Mesenchymal stem cell of adipose (primary cell): ENCODE measurements around a stretch of chrX.

- CAGE, long polyA plus RNA, result no peak
Observed at GRCh38 chrX:545301-545603, 85.3 kb upstream of the SHOX start.

DNA sequence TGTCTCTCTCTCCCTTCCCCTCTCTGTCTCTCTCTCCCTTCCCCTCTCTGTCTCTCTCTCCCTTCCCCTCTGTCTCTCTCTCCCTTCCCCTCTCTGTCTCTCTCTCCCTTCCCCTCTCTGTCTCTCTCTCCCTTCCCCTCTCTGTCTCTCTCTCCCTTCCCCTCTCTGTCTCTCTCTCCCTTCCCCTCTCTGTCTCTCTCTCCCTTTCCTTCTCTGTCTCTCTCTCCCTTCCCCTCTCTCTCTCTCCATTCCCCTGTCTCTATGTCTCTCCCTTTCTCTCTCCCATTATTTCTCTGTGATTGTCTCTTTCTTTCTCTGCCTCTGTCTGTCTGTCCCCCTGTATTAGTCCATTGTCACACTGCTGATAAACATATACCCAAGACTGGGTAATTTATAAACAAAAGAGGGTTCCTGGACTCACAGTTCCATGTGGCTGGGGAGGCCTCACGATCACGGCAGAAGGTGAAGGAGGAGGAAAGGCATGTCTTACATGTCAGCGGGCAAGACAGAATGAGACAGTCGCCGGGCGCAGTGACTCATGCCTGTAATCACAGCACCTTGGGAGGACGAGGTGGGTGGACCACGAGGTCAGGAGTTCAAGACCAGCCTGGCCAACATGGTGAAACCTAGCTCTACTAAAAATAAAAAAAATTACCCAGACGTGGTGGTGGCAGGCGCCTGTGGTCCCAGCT is 24.5 kb downstream of the IL3RA start:
- CAGE, long polyA plus RNA, result no peak

DNA sequence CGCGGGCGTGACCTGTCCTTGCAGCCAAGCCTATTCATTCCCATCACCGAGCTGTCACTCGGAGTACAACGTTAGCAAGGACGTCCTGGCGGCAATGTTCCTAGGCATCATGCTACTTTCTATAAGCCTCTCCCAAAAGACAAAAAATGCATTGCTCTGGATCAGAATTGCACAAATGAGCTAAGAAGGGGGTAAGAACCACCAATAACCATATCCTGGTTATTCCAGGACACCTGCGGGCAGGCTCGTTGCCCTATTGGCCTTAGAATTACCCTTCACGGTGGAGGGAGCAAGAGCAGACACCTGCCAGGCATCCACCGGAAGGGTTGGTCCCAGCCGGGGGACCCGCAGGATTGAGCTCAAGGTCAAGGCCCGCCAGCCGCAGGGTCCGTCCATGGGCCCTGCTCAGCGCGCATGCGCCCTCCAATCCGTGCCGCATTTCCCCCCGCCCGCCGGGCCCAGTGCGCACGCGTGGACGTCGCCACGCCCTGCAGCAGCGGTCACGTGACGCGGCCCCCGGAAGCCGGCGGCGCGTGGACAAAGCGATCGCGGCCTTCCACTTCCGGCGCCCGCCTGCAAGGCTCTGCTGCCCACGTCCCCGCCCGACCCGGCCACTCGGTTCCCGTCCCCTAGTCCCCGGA is 557 bp downstream of the SLC25A6 start:
- CAGE, long polyA plus RNA, result no peak

- CAGE, long polyA plus RNA, result no peak
Observed at GRCh38 chrX:1453837-1454104, 1.1 kb upstream of the ASMTL start.

DNA sequence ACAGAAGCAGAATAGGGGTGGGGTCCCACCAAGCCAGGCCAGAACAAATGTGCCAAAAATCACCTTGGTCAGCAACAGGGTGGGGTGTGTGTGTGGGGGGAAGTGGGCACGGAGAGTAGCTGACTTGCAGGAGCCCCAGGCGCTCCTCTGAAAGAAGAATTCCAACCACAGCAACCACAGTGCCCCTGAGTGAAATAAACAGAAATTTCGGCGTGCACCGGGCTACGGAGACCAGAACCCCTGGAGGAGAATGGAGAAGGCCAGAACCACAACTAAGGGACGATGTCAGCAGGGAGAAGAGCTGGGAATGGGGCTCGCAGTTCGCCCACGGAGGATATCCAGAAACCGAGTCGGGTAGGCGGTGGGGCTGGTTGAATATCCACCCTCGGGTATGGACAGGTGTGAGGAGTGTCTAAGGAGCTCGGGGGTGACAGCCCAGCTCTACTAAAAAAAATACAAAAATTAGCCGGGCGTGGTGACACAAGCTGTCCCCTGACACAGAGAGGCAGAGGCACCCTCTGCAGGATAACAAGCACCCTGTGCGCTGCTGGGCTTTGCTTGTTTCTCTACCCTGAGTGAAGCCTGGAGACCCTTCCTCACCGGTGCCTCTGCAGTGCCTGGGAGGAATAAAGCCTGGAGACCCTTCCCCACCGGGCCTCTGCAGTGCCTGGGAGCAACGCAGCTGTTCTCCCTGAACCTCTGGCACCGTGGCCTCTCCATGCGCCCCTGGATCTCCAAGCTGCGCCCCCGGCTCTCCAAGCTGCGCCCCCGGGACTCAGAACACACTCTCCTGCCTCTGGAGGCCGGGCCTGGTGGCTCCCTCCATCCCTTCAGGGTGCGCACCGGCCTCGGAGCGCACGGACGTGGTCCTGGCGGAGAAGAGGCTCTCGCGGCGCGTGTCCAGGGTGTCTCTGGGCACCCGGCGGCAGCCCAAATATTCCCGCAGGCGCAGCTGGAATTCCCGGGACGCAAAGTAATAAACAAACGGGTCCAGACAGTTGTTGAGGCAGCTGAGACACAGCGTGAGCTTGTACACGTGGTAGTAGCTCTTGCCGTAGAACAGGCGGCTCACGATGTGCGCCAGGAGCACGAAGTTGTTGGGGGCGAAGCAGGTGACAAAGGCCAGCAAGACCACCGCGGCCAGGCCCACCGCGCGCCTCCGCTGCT is 12.4 kb upstream of the ASMTL start:
- CAGE, long polyA plus RNA, result no peak

- CAGE, long polyA plus RNA, result no peak
Observed at GRCh38 chrX:1546521-1547516, 9.8 kb upstream of the P2RY8 start.

- CAGE, long polyA plus RNA, result no peak
Observed at GRCh38 chrX:1591959-1592278, 515 bp downstream of the AKAP17A start.

GRCh38 chrX:2180243-2181176 is 320.3 kb downstream of the DHRSX start:
- CAGE, long polyA plus RNA, result no peak

- CAGE, long polyA plus RNA, result no peak
Observed at GRCh38 chrX:2342528-2342725, 158.3 kb downstream of the DHRSX start.

GRCh38 chrX:2370672-2371384 is 129.9 kb downstream of the DHRSX start:
- CAGE, long polyA plus RNA, result no peak

DNA sequence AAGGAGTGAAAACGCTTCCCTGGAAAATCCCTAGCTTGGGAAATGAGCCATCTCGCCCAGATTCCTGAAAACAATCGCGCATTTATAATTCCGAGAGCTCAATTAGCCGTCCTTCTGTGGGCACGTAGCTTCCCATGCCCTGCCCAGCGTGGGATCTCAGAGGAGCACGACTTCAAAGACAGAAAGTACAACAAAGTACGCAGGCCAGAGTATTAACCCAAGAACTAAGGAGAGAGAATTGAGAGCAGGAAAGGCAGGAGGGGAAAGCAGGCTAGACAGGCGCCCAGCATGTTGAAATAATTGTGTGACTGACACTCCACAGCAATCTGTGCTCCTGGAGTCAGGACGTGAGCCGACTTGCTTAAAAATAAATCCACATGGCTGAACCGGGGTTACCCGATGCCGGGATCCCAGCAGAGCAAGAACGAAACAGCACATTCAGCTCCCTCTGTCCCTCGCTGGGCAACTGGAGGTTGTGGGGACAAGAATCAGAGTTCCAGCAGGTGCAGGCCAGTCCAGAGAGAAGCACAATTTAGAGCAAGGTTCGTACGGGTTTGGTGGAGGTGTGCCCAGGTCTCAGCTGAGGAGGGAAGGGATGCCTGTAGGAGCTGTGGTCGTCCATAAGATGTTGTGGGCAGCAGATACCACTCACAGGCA is 98.8 kb downstream of the DHRSX start:
- CAGE, long polyA plus RNA, result no peak

- CAGE, long polyA plus RNA, result no peak
Observed at GRCh38 chrX:2584322-2585010, 83.7 kb upstream of the DHRSX start.

DNA sequence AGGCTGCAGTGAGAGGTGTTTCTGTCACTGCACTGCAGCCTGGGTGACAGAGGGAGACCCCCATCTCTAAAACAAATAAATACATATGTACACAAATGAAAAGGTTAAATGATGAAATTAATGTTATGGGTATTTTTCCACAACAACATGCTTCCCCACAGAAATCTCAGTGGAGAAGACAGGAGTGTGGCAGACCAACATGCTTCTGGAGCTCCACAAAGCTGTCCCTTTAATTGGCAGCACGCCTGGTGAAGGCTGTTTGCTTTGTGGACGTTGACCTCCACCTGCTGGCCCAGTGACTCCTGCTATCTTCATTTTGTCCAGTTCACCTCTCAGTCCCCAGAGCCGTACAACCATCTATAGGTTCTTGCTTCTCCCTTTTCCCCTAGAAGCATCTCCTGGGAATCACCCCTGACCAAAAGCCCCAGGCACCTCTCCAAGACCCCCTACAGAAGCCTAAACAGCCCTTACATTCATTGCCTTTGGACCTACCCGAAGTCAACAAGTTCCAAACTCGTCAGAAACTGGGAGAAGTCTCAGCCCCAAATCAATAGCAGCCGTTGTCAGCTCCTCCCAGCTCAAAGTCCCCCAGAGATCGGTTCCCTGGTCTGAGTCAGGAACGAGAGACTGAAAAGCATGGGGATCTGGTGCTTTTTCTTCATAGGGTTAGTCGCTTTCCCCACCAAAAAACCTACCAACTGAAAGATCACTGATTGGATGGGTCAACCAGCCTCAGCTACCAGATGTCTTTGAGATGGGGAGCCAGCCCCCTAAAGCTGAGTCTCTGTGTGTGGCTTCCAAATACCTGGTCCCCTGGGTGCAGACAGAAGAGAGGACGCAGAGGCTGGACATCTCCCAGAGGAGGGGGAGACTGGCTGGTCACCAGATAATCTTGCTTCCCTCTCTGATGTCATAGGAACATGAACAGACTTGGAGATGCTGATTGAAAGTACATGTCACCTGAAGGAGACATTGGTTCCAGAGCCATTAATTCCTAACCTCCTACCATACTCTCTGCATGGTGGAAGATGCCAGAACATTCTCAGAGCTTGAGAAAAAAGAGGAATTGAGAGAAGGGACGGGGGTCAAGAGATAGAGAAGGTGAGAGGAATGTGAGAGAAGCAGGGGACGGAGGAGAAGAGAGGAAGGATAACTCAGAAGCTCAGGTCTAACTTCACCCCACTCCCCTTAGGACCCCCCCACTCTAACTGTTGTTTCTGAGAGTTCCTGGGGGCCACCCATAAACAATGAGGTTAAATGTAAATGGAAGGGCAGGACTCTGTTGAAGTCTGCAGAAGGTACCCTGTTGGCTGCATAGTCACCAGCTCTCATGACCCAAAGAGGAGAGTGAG is 36.0 kb upstream of the CD99 start:
- CAGE, long polyA plus RNA, result no peak

DNA sequence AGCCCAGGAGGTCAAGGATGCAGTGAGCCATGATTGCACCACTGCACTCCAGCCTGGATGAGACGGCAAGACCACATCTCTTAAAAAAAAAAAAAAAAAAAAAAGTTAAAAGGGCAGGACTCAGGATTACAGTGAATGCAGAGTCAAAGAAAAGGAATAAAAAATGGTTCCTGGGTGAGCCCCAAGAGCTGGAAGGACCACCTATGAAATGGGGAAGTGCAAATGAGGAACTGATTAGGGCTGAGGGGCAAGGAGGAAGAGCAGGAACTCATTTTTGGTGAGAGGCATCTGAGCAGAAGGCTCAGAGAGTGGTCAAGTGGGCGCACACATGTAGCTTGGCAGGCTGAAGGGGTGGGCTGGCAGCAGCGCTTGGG is 49.9 kb downstream of the PRKX start:
- CAGE, long polyA plus RNA, result no peak

DNA sequence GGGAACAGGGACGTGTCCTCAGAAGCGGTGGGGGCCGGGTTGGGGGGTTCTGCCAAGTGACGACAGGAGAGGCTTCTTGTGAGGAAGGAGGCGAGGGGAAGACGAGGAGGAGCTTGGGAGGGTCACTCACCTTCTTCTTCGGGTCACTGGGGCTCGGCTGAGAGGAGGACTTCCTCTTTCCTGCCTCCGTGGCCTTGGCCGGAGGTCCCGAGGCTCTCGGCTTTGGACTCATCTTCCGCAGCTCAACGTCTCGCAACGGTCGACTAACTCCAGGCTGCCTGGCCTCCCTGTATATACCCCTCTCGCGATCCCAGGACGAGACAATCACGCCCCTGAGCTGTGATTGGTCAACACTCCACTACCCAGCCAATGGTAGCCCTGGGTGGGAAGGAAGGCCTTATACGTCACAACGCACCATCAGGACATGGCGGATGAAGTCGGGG is 631 bp downstream of the VCX3A start:
- CAGE, long polyA plus RNA, result no peak

DNA sequence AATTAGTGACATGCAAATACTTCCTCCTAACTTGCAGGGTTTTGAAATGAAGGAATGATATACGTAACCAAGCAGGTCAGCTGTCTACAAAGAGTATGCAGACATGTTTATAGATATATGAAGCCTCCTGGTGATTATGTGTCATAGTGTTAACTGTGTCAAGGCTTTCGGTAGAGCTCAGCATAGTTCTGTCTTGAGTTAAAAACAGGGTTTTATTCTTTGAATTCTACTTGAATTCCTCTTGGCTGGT is 729 bp upstream of the STS start:
- CAGE, long polyA plus RNA, result no peak

DNA sequence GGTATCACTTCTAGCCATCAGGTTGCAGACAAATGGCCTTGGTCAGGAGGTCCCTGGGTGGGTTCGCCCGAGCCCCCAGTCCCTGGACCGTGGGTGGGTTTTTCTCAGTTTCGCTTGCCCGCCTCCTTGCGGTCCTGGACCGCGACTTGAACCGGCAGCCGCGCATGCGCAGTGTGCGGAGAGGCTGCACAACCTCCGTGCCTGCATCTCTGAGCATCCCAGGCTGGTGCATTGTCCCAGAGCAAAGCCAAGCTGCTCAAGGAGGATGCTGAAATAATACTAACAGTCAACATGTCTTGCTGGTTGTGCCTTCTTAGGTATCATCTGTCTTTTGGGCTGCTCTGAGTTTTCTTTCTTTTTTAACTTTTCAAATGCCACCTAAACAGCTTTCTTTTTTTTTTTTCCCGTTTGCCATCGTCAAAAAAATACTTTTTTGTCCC is 623 bp upstream of the PUDP start:
- CAGE, long polyA plus RNA, result no peak

DNA sequence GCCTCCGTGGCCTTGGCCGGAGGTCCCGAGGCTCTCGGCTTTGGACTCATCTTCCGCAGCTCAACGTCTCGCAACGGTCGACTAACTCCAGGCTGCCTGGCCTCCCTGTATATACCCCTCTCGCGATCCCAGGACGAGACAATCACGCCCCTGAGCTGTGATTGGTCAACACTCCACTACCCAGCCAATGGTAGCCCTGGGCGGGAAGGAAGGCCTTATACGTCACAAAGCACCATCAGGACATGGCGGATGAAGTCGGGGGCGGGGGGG is 538 bp downstream of the VCX2 start:
- CAGE, long polyA plus RNA, result no peak

- CAGE, long polyA plus RNA, result no peak
Observed at GRCh38 chrX:9291536-9292169, 173.2 kb upstream of the TBL1X start.

DNA sequence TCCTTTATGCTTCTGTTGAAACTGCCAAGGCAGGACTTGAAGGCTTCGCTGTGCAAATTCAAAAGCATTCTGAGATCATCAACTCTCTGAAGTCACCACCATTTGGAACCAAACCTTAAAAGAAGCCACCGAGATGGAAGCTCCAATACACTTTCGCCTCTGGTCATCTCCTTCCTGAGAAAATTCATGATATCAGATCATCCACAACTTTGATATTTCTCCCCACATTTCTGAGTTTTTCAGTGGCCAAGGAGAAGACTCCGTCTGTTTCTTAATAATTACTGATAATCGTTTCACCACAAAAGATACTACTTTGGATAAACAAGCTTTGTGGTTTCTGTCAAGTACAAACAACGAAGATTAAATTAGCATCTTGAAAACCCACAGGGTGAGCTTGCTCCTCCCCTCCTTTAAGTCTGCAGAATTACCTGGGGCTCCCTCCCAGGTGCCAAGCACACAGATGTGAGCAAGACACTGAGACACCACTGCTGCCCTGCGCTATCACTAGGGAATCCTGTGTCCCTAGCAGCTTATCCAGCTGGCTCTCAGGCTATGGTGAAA is 125.0 kb upstream of the TBL1X start:
- CAGE, long polyA plus RNA, result no peak